PC-3 (cell line): ENCODE data around the genes ZCCHC12 and RNF113A.

- RAMPAGE, long total RNA: no peak
These were observed 2.5 kb upstream of the IL13RA1 start for GRCh38 chrX:118724877-118725297.

DNA sequence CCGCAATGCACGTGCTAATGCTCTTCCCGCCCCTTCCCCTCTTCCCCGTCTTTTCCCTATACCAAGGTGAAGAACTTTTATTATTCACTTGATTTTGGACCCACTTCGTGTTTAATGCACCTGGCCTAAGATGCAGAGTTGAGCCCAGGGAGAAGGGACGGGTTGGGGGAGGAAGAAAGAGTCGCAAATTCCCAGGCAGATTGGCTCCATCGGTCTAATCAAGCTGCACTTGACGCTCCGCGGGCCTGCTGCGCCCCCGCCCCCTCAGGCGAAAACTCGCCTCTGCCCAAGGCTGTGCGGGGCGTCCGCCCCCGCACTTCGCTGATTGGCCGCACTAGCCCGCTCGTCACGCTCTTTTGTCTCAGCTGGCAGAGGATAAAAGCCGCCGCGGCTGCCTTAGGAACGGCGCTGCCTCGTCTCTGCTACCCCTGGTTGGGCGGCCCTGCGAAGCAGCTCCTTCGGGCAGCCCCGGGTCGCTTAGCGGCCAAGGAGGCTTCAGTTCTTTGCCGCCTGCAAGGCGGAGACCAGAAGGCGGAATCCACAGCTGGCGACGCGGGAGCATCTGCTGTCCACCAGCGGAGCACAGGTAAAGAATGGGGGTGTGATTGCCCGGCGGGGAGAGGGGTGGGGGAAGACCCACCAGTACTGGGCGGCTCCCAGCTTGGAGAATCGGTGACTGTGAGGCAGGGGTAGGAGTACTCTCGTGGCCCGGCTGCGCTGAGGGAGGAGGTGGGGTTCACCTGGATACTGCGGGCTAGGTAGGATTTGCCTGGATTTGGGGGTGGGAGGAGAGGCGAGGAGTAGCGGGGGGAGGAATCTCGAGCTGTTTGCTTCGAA is at the start of gene ZCCHC12:
ZCCHC12 (plus strand) TSS at position 405 of the 837 bp plus-strand sequence.
- RAMPAGE, long total RNA: no peak

- RAMPAGE, long total RNA: no peak
These were observed 46.0 kb upstream of the PGRMC1 start for GRCh38 chrX:119190045-119190442.

DNA sequence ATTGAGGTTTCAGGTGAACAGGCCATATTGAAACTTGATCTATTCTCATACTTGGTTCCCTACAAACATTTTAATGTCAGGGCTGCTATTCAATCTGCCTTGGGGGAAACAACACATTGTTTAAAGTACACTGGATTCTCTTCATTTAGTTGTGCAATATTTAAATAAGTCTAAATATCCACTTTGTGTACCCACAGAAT is 3.1 kb downstream of the PGRMC1 start:
- RAMPAGE, long total RNA: no peak

GRCh38 chrX:119300560-119300759 is 64.4 kb downstream of the PGRMC1 start:
- RAMPAGE, long total RNA: no peak

- RAMPAGE, long total RNA: no peak
These were observed 11.2 kb downstream of the SLC25A43 start for GRCh38 chrX:119410442-119410684.

GRCh38 chrX:119470550-119471408 is 2.5 kb downstream of the SLC25A5 start:
- RAMPAGE, long total RNA: no peak

DNA sequence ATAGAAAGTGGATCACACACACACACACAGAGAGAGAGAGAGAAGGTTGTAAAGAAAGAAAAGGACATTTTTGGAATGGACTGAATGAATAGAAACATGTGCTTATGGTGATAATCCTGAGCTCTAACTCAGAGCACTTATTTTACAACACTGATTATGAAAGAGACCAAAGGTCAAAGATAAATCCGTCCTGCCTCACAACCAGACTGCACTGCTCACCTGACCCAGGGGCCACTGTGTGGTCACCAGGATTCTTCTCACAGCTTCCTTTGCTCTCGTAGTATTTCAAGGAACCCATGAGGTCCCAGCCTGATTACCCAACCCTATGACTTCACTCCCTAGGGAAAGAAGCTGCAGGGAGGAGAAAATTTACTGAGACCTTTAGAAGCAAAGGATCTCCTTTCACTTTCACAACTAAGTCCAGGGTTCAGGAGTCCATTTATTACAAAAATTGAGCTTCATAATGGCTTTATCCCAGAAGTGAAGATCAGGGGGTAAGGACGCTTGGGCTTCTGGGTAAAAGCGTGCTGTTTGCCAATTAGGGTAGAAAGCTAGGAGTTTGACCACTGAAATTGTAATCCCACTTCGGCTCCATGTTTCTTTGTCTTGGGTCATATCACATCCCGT is 9.6 kb downstream of the SLC25A5 start:
- RAMPAGE, long total RNA: no peak

DNA sequence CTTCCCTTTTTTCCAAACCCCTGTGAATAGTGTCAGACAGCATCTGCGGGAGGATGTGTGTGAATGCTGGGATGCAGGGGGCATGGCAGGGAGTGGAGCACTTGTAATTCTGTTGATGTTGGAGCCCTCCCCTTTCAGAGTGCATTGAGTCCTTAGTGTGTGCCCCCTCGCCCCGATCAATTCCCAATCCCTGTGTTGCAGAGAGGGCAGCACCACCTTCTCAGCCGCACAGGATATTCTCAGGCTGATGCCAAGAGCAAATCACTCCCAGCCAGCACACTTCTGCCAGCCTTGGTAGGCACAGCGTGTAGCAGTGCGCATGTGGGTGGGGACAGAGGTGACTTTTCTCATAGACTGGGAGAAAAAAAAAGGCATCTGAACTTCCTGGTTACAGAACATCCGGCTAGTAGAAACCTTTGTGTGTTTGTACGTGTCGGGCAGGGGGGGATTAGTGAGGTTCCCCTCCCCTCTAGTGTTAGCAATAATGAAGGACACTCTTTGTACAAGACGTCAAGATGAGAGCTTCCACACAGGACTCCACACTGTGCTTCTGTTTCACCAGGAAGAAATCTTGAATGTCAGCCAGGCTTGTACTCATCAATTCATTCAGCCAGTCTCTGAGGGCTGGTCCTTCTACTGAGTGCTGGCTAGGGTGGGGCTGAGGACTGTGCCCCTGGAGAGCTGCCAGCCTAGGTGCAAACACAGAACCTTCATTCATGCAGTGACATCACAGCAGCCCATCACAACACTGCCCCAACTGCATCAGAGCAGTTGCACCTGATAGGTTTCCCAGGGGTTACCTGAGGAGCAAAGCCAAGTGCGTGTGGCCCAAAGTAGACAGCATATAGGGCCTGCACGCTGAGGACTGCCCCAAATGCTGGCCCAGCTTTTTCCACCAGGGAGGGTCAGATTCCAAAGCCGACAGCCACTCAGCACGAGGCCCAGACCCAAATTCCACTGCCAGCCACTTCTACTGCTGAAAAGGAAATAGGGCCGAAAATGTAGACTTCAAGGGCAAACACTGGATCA is 34.6 kb downstream of the SLC25A5 start:
- RAMPAGE, long total RNA: no peak

DNA sequence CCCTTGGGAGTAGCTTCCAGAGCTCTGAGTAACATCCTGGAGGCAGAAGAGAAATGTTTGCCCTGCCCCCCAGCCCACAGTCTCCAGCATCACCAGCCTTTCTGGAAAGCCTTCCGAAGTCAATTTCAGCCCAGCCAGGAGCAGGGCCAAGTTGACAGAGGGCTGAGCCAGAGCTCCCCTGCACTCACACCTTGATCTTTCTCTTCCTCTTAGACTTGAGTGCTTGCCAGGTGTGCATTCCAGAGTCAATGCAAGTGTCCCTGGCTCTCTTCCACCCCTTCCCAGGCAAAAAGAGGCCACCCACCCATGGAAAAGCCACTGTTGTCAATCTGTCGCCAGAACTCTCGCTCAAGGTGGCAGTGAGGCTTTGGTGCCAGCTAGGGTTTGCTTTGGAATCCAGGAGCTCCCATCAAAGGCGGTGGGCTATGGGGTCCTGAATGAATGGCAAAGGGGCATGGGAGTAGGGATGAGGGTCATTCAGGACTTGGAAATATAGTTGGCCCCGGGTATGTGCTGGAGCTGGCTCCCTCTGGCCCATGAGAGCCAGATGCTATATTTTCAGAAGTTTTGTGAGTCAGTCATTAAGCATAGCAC is 35.4 kb downstream of the SLC25A5 start:
- RAMPAGE, long total RNA: no peak

GRCh38 chrX:119605215-119606277 is 31.2 kb downstream of the UBE2A start:
- RAMPAGE, long total RNA: no peak

DNA sequence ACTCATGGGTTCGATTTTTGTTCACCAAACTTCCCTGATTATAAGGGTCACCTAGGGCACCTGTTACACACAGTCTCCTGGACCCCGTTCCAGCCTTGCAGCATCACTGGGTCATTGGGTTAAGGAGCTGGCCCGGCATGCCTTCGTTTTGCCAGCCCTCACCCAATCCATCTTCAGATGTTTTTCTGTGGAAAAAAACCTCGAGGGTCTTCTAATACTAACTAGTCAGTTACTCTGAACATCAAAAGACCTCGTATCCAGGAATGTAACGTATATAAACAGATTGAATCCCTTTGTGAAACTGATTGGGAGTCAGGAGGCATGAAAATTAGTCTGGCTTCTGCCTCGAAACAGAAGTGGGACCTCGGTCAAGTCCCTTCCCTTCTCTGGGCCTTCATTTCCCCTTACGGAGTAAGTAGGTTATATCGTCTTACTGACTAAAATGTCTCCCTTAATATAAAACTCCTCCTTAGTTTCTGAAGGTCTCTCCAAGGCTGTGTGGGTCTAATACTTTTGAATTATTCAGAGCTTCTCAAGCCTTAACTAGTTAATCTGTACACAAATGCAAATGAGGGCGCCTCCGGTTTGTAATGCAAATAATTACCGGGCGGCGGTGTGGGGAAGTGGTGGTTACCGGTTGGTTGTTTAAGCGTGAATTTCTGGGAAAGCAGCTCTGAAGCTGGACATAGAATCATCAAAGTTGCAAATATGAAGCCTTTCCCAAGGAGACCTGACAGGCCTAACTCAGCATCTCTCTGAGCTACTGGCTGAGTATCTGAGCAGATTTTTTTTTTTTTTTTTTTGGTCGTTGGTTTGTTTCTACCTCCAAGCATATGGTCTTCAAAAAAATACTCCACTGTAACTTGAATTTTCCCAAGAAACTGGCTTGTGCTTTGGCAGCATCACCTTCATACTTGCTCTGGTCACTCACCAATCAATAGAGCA is 43.3 kb downstream of the UBE2A start:
- RAMPAGE, long total RNA: no peak

DNA sequence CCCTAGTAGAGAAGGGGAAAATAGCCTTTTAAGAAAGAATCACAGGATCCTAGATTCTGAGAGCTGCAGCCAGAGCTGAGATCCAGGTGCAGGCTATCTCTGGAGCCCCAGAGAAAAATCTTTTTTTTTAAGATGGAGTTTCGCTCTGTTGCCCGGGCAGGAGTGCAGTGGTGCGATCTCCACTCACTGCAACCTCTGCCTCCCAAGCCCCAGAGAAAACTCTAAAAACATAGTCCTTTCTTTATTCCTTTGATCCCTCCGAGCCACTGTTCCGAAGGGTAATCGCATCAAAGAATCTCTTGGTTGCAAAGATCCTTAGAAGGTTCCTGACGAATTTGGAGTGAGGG is 38.4 kb downstream of the SEPTIN6 start:
- RAMPAGE, long total RNA: no peak

DNA sequence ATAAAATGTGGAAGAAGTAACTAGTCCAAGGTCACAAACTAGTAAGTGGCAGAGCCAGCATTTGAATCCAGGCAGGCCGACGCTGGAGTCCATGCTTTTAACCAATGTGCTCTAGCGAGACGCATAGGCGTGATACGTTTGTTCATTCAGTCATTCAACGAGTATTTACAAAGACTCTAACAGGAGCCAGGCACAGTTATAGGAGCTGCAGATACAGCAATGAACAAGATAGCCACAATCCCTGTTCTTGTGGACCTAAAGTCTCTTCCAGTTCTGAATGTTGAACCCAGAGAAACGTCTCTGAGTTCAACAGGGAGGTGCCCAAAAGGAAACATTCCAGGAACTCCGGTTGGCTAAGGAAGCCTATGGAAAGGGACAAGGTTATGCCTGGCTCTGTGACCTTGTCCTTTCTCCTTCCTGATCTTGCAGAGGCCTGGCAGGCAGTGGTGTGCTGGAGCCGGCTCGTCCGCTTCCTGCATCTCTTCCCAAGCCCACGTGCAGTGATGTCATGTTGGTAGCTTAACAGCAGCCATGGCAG is 23.8 kb downstream of the SEPTIN6 start:
- RAMPAGE, long total RNA: no peak

GRCh38 chrX:119677522-119678043 is 15.4 kb downstream of the SEPTIN6 start:
- RAMPAGE, long total RNA: no peak

DNA sequence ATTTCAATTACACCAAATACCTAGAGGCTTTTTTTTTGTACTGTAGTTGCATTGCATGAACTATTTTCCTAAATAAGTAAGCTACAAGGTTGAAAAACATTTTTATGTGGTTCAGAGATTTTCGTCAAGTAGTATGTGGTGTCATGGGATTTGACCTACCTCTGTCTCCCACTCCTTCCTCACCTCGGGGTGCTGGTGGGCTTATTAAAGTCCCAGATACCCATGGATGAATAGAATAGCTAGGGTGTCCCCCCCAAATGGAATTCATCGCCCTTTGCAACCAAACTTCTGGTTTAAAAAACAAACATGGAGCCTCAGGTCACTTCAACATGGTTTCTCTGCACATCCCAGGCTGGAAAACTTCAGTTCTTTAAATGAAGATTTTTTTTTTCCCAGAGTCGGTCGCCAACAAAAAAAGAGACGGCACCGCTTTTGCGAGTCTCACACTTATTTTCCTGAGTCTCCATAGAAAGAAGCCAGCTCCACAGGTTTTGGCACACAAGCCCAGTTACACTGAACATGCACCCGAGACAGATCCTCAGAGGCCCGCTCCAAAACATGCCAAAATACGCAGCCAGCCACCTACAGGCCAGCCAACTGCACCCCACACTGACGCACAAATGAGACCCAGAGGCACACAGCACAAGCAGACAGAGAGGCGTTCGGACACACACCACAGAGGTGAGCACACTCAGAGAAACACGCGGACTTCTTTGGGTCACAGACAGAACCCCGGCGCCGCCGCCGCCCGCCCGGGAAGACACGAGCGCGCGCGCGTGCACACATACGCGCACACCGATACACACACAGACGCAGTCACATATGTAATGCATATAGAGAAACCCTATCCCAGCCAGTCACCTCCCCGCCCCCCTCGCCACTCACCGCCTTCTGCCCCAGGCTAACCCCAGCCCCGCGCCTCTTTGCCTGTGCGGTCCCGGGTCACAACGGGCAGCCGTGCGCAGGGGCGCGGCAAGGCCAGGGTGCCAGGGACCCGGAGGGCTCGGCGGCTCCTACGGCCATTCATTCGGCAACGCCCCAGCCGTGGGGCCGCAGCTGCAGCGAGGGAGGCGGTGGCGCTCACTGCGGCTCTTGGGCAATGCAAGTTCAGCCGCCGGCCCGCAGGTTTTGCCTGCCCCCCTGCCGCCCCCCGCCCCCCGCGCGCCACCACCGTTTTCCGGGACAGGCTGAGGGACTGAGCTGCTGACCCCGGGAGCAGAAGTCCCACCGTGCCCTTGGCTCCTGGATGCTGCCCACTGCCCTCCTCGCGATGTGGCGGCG is 801 bp downstream of the SEPTIN6 start:
- RAMPAGE, long total RNA: no peak

GRCh38 chrX:119734849-119735414 is 23.5 kb upstream of the SOWAHD start:
- RAMPAGE, long total RNA: no peak

GRCh38 chrX:119870850-119871970 is at the start of gene RNF113A:
TSS of gene RNF113A (minus strand) at chrX:119871733.
- RAMPAGE, long total RNA: start-site peak on the minus strand at chrX:119871689-119871767, 82 and 23 reads in 2 replicates; start-site peak on the plus strand at chrX:119871812-119871904, 1,878 and 463 reads in 2 replicates

- RAMPAGE, long total RNA: no peak
These were observed 4.7 kb downstream of the NDUFA1 start for GRCh38 chrX:119876351-119876807.

GRCh38 chrX:119936265-119936938 is 7.1 kb downstream of the NKAP start:
- RAMPAGE, long total RNA: no peak